Measurements from ENCODE around the genes RASL11A, POLR1D, URAD, PAN3 and POMP.

GRCh38 chr13:26254573-26255056 lies 686 bp downstream of the CDK8 start:
- PRO-cap, 2 experiments: peak in 1 of 2 experiments; most common minus-strand start chr13:26254892 (in 1)

- PRO-cap, 2 experiments: peak in 1 of 2 experiments; most common plus-strand start chr13:26255156 (in 1)
Measured at GRCh38 chr13:26255057-26255243, 1.0 kb downstream of the CDK8 start.

- PRO-cap, 2 experiments: peak in 1 of 2 experiments; most common plus-strand start chr13:26680328 (in 1); most common minus-strand start chr13:26680241 (in 1)
Measured at GRCh38 chr13:26680048-26680546, 80.5 kb downstream of the GPR12 start.

GRCh38 chr13:26721151-26721558 lies 39.4 kb downstream of the GPR12 start:
- PRO-cap, 2 experiments: no peak in any of the 2 experiments

GRCh38 chr13:27018645-27019123 lies 152.9 kb downstream of the USP12 start:
- PRO-cap, 2 experiments: no peak in any of the 2 experiments

- PRO-cap, 2 experiments: no peak in any of the 2 experiments
Measured at GRCh38 chr13:27169222-27170088, 2.2 kb downstream of the USP12 start.

- PRO-cap, 2 experiments: peak in 2 of 2 experiments; most common plus-strand start chr13:27270830 (in 2); most common minus-strand start chr13:27270698 (in 1)
Measured at GRCh38 chr13:27270399-27271694, at the start of gene RASL11A. RASL11A (plus strand) TSS chr13:27270830.

DNA sequence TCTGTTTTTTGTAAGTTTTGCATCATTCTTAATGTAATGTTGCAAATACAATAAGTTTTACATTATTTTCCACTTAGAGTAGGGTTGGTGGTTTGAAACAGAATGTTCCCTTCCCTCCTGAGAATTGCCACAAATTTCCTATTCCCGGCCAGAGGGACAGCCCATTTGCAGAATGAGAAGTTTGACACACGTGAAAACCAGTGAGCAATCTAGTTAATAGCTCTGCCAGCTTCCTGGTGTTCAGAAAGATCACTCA lies 28.1 kb downstream of the RASL11A start:
- PRO-cap, 2 experiments: no peak in any of the 2 experiments

- PRO-cap, 2 experiments: peak in 1 of 2 experiments; most common plus-strand start chr13:27426129 (in 1); most common minus-strand start chr13:27425968 (in 1)
Measured at GRCh38 chr13:27425608-27426638, 1.5 kb downstream of the GTF3A start.

DNA sequence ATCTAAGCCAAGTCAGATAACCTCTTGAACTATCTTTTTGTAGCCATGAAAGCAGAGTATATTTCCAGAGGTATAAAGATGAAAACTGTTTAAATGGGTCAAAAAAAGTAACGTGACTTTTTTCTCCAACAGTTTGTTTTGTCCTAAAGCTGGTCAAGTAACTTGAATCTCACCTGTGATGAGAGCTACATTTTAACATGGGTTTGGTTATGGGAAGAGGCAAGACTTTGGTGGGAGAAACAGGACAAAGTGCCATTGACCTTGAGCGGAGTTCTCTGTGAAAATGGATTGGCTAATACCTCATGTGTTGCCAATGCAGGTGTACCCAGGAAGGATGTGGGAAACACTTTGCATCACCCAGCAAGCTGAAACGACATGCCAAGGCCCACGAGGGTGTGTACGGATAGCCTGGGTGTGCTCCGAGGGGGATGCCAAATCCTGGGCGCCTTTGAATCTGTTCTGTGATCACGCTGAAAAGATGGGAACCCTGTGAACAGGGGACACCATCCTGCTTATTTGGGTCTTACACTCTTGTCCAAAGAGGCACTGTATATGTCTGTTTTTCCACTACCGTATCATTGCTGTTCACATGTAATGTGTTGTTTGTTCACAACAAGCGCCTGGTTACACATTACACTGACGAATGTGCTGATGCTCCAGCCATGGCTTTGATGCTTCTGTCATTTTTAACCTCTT lies 8.1 kb downstream of the GTF3A start:
- PRO-cap, 2 experiments: no peak in any of the 2 experiments

GRCh38 chr13:27581262-27581978 lies 38.9 kb downstream of the LNX2 start:
- PRO-cap, 2 experiments: no peak in any of the 2 experiments

GRCh38 chr13:27621278-27621992 lies at the start of gene POLR1D:
POLR1D (plus strand) TSS chr13:27621892.
- PRO-cap, 2 experiments: peak in 1 of 2 experiments; most common plus-strand start chr13:27621896 (in 1); most common minus-strand start chr13:27621373 (in 1)

DNA sequence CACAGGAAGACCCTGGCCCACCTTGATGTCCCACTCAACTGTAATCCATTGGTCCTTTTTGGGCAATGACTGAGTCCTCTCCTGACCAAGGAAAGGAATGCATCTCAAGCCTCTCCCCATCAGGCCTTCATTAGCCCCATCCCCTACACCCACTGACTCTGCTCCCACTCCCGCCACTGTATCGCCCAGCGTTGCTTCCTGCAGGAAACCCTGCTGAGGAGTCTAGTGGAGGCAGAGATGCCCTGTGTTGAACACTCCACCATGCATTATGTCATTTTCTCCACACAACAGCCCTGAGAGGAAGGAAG lies 49.8 kb upstream of the GSX1 start:
- PRO-cap, 2 experiments: no peak in any of the 2 experiments

DNA sequence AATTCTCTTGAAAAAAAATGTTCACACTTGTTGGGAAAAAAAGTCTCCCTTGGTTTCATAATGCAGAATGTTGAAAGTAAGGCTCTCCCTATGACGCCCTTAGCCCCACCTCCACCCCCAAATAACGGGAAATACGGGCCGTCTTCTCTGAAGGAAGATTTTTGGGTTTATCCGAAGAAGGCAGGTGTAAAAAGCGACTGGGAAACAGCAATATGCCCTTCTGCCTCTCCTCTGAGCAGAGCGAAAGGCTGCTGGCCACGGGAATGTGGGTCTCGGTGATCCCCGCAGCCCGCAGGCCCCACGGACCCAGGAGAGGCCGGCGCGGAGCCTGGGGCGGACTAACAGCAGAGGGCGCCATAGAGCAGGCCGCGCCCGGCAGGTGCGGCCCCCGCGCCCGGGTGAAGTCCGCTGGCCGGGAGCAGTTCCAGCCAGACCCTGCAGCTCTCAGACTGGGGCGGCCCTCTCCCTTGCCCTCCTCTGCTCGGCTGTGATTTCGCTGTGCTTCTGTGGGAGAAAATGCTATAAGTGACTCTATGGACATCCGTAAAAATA lies 37.6 kb downstream of the GSX1 start:
- PRO-cap, 2 experiments: no peak in any of the 2 experiments

- PRO-cap, 2 experiments: no peak in any of the 2 experiments
Measured at GRCh38 chr13:27988552-27988924, at the start of gene URAD. URAD (minus strand) TSS chr13:27988693.

DNA sequence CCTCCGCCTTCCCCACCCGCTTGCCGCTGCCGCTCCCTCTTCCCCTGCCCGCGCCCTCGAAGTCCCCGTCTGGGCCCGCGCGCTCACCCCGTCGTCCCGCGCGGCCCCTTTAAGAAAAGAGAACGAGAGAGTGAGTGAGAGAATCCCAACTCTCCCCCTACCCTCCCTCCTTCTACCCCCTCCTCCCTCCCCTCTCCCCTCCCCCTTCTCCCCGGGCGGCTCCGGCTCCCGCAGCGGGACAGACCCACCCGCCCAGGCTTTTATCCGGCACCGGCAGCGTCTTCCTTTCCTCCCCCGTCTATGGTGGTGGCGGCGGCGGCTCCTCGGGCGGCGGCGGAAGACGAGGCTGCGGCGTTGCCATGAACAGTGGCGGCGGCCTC lies at the start of gene PAN3:
Gene PAN3 (plus strand): TSS at position 247 of the 380 bp plus-strand sequence.
- PRO-cap, 2 experiments: peak in 1 of 2 experiments; most common plus-strand start position 112 of the sequence (in 1); most common minus-strand start position 111 of the sequence (in 1)

- PRO-cap, 2 experiments: no peak in any of the 2 experiments
Measured at GRCh38 chr13:28190052-28191007, 52.0 kb downstream of the PAN3 start.

DNA sequence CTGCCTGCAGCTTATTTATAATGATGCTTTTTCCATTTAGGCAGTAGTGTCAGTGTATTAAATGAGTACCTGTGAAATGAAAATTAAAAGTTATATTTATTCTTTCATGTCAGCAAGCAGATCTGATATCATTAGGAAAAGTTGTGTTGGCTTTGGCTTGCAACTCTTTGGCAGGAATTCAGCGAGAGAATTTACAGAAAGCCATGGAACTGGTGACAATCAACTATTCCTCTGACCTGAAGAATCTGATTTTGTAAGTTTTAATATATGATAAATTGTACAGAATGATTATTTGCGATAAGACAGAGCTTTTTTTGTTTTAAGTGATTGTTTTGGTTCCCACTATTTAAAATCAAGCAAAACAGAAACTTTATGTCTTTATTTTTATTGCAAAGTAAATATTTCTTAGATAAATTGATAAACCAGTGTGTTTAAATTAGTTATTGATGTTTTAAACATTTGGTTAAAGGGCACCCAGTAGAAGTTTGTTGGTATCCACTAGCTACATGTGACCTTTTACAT lies 138.8 kb downstream of the PAN3 start:
- PRO-cap, 2 experiments: no peak in any of the 2 experiments

DNA sequence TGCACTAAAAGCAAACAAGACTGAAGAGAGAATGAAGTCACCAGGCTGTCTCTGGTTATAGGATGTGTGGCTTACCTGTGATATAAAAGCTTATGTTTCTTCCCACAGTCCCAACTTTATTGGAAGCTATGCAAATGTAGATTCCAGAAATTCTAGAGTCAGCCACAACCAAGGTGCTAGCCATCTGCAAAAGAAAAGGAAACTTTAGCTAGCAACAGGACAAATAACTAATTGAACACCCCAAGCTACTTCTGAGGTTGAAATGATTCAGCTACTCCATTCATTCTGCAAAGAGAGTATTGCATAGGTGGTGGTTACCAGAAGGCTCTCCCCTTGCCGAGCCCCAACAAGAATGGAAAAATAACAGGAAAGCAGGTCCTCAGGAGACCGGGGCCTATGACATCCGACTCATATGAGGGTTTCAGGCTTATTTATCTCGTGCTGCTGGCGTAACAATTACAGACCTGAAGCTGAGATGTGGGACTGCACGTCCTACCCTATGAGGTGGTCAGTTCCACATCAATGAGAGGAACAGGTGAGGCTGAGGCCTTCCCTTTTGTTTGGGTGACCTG lies 98.0 kb downstream of the FLT1 start:
- PRO-cap, 2 experiments: no peak in any of the 2 experiments

GRCh38 chr13:28658669-28659276 lies at the start of gene POMP:
POMP (plus strand) TSS chr13:28659130.
- PRO-cap, 2 experiments: peak in 2 of 2 experiments; most common plus-strand start chr13:28659133 (in 1); most common minus-strand start chr13:28659078 (in 2)